Pulmonary artery (tissue), 1 donor: ENCODE measurements around the gene SIX2.

- PRO-cap: no peak
Observed at GRCh38 chr2:44102889-44103338, 65.8 kb upstream of the PPM1B start.

DNA sequence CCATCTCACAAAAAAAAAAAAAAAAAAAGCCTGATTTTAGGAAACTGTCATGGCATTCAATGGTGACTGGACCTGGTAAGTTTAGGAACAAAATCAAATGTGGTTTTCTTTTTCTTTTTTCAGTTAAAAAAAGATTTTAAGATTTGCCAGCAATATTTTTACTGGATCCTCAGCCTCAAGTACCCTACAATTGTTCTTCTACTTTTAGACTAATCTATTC is 55.3 kb upstream of the PPM1B start:
- PRO-cap: no peak

GRCh38 chr2:44201028-44202230 is 32.8 kb downstream of the PPM1B start:
- PRO-cap: no peak

DNA sequence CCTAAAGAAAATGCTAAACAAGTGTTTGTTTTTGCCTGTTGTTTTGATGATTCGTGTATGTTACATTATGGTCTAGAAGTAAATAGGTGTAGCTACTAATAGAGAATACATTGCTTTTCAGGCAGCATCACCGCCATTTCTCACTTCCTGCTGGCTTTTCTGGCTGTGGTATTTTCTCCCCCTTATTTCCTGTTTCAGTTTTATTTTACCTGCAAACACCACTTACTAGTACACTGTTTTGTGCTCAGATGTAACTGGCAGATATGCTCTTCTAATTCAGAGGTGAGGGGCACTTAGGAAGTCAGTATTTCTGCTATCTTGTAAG is 38.1 kb upstream of the SLC3A1 start:
- PRO-cap: no peak

DNA sequence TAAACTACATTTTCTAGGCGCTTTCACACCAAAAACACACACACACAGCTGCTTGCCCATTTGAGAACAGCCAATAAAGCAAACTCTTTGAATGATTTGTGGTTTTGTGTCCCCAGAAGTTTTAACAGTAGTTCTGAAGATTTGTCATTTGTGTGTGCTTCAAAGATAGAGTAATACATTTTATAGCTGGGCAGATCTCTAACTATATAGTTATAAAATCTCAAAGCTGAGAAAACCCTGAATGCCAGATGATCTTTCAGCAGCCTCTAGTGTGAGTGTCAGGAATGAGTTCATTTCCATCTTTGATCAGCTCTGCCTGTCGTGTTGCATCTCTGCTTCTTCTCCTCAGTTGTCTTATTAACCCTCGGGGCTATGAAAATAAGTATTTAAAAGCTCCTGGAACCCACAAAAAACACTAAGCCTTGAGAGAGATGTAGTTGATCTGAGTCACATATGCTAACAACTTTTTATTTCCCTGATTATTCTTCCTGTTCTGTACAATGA is 30.1 kb upstream of the SLC3A1 start:
- PRO-cap: no peak

- PRO-cap: no peak
Observed at GRCh38 chr2:44245584-44246111, 29.6 kb upstream of the SLC3A1 start.

- PRO-cap: no peak
Observed at GRCh38 chr2:44443445-44443890, 81.7 kb downstream of the CAMKMT start.

DNA sequence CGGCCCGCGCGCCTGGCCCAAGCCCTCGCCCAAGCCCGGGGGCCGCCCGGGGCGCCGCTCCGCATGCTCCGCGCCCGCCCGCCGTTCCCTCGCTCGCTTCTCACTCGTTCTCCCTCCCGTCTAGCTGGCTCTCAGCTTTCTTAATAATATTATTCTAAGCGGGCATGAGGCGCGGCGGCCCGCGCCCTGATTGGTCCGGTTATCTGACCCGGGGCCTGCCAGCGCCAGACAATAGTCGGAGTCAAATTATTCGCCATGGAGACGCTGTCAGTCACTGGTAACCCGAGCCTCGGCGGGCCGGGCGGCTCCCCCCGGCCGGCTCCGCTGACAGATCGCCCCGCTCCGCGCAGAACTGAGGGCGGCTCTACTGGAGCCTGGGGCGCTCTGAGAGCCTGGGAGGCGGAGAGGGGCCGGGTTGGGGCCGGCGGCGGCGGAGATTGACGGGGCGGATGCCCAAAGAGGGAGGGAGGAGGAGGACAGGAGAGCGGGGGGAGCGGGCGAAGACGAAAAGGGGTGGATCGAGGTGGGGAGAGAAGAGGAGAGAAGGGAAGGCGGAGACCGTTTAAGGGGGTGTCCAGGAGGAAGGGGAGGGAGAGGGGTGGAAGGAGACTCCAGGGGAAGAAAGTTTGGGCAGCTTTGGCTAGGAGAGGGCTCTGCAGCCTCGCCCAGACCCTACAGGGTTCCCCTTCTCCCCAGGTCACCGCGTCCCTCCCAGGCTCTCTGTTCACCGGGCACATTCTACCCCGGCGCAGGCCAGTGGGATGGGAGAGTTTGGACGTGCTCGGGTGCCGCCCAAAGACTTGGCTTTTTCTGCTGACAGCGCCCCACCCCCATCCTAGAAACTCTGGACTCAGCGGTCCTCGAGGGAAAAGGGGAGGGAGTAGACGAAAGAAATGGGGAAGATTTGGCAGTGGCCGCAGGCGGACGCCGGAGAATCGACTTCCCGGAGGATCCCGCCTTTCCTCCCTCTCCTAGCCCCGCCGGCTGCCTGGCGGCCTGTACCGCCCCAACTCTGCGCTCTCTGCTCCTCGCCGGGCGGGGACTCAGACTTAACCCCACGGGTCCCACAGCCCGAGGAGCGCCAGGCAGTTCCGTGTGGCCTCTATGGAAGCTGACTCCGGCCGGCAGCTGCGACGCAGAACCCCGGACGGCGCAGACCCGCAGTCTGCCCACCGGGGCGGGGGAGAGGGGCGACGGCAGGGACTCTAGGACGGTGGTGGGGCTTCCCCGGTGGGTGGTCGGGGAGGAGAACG is at the start of gene SIX2:
Gene SIX2, minus strand, starts transcription at position 142 of the 1,253 bp plus-strand sequence.
- PRO-cap: bidirectional peak, plus-strand start at position 529 of the sequence, minus-strand start at position 122 of the sequence; unidirectional peak, plus-strand start at position 868 of the sequence; unidirectional peak, plus-strand start at position 919 of the sequence; unidirectional peak, minus-strand start at position 1,023 of the sequence

- PRO-cap: no peak
Observed at GRCh38 chr2:45014478-45014846, 5.2 kb upstream of the SIX2 start.

DNA sequence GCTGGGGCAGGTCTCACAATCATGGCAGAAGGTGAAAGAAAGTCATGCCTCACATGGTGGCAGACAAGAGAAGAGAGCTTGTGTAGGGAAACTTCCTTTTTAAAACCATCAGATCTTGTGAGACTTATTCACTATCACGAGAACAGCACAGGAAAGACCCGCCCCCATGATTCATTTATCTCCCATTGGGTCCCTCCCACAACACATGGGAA is 183.2 kb upstream of the SIX2 start:
- PRO-cap: no peak

- PRO-cap: no peak
Observed at GRCh38 chr2:45699029-45700135, 47.9 kb downstream of the PRKCE start.

DNA sequence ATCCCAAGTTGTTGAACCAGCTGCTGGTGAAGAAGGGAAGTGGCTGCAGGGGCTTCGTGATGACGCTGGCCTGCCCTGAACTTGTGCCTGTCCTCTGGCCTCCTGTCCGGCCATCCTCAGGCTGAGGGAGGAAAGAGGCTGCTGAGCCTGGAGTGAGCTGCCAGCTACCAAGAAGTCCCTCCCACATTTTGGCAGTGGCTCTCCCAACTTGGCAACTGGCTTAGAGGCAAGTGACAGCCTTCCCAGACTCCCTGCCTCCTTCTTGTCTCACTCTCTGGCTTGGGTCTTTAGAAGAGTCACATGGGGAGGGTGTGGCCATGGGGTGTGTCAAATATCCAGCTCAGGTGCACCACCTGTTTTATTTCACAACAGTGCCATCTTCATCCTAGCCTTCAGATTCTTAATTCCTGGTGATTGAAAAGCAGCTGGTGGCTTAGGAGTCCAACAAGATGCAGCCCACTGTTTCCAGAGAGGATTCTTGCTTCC is 222.9 kb downstream of the PRKCE start:
- PRO-cap: no peak

- PRO-cap: no peak
Observed at GRCh38 chr2:45888844-45889639, 237.6 kb downstream of the PRKCE start.

DNA sequence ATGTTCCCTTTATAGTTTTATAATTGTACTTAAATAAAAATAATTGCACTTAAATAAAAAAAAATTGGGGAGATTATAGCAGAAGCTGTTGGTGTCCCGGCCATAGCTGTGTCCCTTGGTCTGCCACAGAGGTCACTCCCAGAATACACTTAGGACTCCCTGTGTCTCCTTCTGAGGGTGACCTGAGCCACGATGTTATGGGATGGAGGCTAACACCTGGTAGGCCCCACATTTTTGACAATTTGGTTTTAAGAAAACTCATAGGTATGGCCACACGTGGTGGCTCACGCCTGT is 285.6 kb downstream of the PRKCE start:
- PRO-cap: no peak

DNA sequence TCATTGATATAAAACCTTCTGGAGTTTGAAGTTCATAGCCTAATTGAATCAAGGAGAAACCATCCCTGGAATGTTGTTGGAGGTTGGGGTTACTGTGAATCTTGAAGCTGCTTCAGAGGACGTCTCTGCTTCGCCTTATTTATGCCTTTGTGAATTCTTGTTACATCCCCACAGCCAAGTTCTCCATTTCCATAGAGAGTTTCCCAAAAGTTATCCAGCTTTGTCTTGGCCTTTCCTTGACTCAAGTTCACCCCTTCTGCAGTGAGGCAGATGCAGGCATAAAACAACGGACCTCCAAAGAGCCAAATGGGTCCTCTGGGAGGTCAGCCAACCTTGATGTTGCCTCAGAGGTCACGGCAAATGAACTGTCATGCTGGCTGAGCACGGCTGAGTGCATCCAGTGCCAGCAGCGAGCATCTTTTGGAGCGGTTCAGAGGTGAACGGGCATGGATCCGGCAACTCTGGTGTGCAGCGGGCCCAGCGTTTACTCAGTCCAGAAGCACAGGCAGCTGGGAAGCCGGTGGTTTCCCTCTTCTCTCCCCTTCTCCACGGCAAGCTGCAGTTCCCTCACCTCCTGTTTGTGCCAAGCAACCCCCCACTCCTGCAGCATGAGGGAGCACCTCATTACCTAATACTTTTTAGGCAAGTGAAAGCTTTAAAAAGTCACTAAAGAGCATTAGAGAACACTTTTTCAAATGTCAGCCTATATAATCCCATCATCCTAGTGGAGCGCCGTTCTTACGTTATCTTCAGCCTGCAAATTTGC is 317.8 kb downstream of the PRKCE start:
- PRO-cap: no peak

- PRO-cap: no peak
Observed at GRCh38 chr2:46020373-46020921, 276.8 kb upstream of the EPAS1 start.

DNA sequence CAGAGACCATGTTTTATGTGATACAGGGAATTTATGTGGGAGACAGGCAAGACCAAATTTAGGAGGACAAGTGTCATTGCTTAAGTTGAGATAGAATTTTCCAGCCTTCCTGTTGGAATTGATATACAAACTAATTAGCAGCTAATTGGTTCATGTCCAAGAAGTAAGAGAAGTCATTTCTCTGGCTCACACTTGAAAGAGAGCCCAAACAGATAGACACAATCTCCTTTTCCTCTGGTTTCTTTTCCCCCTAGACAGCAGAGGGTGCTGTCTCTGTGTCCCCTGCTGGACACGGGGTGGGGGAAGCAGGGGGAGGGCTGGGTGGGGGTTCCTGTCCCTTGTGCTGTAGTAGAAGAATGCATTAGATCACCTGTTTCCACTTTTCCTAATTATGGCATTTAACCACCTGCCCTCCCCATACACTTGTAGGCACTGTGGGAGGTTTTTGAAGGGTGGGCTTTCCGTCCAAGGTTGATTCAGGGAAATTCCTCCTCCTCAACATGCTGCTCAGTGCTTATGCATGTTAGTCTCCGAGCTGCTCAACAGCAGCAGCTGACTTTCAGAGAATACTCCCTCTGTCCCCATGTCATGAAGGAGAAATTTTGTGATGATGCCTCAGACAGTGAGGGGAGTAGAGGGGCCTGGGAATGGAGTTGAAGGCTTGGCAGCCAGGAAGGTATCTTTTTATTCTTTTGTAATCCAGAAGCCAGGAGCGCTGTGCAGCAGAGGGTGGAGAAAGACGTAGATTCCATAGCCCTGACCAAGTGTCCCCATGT is 206.2 kb upstream of the EPAS1 start:
- PRO-cap: no peak

GRCh38 chr2:46428635-46429499 is 113.4 kb upstream of the RHOQ start:
- PRO-cap: no peak

GRCh38 chr2:46452541-46452749 is 89.8 kb upstream of the RHOQ start:
- PRO-cap: no peak

DNA sequence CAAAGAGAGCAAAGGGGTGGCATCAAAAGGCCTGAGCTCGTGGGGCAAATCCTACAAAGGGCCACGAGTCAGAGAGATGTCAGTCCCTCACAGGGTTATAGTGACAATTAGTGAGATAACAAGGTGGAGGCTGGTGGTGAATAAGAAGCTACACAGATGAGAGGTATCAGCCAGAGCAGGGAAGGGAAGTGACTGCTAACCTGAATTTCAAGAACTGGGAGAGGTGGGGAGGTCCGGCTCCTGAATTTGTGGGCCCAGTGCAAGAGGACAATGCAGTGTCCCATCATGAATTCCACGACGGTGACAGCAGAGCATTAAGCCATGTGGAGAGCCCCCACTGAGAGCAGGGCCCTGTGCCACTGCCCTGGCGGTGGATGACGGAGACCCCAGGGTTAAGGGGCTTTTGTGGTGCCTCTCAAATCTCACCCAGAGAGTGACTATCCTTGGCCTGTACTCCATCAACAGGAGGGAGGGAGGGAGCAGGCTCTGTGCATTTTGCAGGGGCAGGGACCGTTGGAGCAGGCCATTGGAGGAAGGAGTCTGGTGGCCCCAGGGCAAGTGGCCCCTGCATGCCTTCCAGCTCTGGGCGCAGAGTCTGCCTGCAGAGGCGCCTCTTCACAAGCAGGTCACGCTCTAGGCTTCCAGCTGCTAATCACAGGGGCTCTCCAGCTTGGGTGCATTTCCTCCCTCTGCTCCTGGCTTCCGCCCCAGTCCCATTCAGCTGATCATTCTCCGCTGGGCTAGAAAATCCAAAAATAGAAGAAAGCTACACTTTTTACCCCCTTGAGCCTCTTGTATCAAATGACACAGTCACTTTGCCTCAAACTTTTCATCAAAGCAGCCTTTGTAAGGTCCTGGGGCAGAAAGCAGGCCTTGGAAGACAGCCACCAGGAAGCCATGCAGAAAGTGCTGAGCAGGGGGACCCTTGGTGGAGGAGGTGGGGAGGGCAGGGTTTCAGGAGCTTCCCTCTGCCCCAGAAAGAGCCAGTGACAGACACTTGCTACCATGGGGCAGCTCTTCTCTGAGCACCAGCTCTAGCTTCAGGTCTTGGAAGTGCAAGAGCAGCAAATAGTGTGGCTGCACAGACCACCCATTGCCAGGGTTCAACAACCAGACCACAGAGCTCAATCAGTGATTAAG is 51.8 kb upstream of the RHOQ start:
- PRO-cap: no peak